Parietal lobe (tissue), 2 donors: Measurements from ENCODE around the gene PTPN12.

- RAMPAGE, long total RNA = no peak
Observed at GRCh38 chr7:77452815-77453190, 36.7 kb upstream of the GSAP start.

DNA sequence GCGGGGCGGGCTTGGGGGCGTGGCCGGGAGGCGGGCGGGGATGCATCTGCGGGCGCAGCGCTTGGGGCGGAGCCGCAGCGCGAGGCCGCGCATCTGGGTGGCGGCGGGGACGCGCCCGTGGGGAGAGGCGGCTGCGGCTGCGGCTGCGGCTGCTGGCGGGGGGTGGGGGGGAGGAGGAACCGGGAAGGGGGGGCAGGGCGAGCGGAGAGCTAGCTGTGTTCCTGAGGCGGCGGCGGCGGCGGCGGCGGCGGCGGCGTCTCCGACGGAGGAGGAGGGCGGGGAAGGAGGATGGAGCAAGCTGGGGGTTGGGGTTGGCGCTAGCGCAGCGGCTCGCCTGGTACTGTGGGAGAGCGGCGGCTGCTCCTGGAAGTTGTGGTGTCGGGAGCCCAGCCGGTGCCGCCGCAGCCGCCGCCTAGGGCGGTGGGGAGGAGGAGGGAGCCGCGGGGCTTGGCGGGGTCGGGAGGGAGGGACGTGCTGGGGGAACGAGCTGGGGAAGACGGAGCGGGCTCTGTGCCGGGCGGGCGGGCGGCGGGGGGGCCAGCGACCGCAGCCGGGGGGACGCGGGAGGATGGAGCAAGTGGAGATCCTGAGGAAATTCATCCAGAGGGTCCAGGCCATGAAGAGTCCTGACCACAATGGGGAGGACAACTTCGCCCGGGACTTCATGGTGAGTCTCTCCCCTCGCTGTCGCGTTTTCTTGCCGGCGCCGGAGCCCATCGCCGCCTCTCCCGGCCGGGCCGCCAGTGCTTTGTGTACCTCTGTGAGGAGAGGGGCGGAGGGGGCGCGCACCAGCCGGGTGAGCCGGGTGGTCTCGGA, at the start of gene PTPN12:
Gene PTPN12 (plus strand): TSS at position 317 of the 816 bp plus-strand sequence.
- RAMPAGE, long total RNA = no peak

GRCh38 chr7:77537795-77538176, 691 bp downstream of the PTPN12 start:
- RAMPAGE, long total RNA = no peak

- RAMPAGE, long total RNA = no peak
Observed at GRCh38 chr7:77683993-77684504, 12.2 kb upstream of the RSBN1L start.

DNA sequence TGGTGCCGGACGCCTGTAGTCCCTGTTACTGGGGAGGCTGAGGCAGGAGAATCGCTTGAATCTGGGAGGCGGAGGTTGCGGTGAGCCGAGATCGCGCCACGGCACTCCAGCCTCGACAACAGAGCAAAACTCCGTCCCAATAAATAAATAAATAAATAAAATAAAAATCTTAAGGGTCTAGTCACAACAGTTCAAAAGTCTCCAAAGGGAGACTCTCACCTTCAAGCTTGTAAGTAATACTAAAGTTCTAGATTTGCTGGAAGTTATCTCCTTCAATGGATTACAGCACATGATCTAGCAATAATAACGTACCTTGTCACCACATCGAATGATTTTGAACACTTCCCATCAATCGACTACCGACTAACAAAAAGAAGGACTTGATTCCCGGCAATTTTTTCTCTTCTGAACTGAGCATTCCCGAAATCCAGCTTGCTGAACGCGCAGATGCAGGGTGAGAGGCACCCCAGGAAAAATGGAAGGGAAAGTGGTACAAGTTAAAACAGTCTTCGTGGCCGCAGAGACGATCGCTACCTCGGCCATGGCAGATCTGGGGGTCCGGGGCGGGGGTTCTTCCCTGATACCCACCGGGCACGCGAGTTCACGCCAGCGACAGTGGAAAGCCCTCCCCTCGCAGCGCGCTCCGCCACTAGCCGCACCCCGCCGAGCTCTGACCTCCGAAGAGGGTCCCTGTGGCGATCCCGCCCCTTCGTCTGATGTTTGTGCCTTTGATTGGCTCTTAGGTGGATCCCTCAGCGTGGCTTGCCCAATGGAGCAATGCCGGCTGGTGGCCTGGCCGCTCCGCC, 472 bp upstream of the RSBN1L start:
- RAMPAGE, long total RNA = no peak

- RAMPAGE, long total RNA = start-site peak on the plus strand at chr7:77696405-77697159, 433 and 155 reads in 2 replicates
Observed at GRCh38 chr7:77696530-77697400, 506 bp downstream of the RSBN1L start.

GRCh38 chr7:77711211-77711680, 15.0 kb downstream of the RSBN1L start:
- RAMPAGE, long total RNA = no peak

- RAMPAGE, long total RNA = no peak
Observed at GRCh38 chr7:77796412-77796888, 1.8 kb downstream of the TMEM60 start.

DNA sequence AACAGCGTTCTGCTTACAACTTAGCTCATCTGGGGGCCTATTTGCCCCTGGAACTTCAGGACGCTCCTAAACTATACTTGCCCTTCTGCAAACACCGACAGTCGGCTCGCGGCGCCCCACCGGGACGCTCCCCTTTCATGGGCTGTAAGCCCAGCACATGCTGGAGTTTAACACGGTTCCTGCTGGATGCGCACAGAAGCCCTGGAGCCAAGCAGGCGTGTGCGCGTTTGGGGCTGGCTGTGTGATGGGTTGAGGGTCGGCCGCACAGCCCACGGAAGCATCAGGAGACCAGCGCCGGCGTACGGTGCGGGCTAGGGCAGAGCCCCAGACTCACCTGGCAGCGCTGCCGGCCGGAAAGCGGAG, 333 bp downstream of the TMEM60 start:
- RAMPAGE, long total RNA = no peak

DNA sequence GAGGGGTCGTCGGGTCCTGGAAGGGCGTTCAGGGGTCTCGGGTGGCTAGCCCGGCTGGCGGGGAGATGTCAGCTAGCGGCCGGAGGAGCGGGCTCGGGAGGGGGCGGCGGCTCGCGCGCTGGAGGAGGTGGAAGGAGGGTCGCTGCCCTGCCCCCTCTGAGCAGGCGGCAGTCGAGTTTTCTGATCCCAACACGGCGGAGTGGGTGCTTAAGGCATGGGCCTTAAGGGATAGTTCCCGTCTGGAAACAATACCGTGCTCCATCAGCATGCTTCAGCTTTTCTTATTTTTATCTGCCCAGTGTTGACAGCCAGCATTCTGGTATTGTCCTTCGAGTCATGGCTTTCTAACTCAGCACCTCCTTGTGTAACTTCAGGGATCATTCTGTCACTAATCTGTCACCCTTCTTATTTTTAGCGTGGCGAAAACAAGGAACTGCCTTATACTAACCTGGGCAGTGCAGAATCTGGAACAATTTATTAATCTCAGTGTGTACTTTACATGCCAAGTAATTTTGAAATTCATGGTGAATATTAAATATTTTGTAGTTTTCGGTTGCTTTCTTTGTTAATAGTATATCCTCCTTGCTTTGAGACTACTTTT, 1.2 kb upstream of the TMEM60 start:
- RAMPAGE, long total RNA = no peak

DNA sequence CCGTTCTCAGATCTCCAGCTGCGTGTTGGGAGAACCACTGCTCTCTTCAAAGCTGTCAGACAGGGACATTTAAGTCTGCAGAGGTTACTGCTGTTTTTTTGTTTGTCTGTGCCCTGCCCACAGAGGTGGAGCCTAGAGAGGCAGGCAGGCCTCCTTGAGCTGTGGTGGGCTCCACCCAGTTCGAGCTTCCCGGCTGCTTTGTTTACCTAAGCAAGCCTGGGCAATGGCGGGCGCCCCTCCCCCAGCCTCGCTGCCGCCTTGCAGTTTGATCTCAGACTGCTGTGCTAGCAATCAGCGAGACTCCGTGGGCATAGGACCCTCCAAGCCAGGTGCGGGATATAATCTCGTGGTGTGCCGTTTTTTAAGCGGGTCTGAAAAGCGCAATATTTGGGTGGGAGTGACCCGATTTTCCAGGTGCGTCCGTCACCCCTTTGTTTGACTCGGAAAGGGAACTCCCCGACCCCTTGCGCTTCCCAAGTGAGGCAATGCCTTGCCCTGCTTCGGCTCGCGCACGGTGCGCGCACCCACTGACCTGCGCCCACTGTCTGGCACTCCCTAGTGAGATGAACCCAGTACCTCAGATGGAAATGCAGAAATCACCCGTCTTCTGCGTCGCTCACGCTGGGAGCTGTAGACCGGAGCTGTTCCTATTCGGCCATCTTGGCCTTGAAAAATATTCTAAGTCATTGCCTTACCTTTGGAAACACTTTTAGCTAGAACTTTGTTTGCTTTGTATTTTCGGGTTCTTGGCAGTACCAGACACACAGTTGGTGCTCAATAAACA, 218.1 kb downstream of the MAGI2 start:
- RAMPAGE, long total RNA = no peak

GRCh38 chr7:79452536-79453361, 718 bp downstream of the MAGI2 start:
- RAMPAGE, long total RNA = no peak

DNA sequence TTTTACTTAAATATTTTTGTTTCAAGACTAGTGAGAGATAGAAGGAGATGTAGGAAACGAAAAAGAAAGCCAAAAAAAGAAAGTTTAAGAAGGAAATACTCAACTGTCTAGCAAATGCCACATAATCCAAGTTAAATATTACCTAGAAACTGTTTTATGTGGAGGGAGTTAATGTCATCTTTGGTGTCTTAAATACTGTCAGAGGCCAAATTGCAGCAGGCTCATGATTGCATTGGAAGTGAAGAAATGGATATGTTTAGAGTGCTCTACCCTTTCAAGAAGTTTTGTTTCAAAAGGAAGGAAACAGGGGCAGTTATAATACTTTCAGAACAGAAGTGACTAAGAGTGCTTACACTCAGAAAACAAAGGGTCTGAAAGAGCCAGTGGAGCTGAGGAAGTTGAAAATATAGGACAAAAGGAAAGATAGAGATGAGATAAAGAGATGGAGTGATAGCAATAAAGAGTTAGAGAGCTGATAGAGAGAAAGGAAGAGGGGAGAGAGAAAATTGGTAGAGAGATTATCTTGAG, 28.1 kb upstream of the GNAI1 start:
- RAMPAGE, long total RNA = no peak

DNA sequence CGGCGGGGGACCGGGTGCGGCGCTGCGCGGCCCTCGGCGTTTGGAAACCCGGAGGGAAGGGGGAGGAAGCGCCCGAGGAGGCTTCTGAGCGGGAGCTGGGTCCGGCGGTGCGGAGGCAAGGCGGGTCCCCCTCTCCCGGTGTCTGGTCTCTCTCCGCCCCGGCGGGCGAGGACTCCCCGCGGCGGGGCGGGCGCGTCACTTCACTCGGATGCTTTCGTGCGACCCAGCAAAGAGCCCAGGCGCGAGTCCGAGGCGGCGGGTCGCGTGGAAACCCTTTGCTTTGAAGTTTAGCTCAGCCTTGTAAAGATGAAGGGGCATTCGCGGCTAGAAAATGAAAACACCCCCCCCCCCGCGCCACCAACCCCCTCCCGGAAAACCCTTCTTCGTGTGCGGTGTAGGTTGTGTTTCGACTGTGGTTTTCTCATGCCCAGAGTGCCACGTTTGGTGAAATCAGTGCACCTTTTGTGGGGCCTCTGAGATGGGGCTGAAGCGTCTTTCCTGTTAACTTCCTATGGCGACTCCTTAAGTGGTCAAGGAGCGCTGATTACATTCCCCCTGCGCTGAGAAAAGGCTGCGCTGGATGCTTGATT, 773 bp downstream of the GNAI1 start:
- RAMPAGE, long total RNA = no peak

DNA sequence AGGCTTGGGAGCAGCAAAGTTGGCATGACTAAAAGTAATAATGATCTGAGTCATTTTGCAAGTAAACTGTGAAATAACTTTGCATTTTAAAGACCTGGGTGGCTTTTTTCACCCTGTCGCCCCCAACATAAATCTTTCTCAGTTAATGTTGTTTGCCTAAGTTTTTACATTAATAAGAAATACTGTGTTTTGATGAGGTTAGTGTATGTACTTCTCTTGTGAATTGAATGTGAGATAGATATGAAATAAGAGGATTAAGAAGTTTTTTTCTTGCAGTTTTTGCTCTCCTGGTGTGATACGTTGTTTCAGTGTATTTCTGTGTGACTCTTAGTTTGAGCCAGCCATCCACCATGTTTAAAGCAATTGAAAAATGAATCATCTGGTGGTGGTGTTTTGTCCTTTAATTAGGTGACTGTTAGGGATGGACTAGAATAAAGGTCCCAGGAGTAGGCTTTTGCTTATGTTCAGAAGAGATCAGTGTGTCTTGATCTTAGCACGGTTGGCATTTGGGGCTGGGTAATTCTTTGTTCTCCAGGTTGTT, 1.9 kb downstream of the GNAI1 start:
- RAMPAGE, long total RNA = no peak

DNA sequence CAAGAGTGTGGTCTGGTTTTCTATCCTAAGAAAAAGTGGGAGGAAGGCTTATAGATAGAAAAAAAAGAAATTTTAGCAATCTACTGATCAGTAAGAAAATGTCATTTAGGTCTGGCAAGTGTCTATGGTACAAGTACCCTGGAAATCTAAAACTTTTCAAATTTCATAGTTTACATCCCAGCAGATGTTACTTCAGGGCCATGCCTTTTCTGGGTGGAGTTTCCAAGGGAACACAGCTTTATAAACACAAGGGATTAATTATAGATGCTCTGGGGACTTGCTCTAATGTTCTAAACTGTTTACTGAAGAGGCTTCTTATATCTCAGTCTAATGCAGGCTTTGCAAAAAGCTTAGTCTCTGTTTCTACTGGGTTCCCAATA, 3.1 kb downstream of the CD36 start:
- RAMPAGE, long total RNA = no peak

DNA sequence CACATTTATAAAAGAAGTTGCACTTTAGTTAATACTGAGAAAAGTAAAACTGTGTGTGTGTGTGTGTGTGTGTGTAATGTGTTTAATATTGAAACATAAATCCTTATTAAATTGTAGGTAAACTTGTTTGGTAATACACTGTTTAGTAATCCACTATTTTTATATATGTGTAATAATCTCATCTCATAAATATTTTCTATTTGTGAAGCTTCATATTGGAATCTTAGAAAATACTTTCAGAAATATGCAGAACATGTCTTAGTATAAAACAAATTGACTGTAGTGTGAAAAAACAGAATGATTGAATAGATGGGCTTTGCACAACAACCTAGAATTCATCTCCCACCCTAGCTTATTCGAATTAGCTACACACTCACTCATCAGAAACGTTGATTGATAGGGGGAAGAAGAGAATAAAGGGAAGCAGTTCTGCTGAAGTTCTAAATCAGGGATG, 8.8 kb downstream of the CD36 start:
- RAMPAGE, long total RNA = no peak

- RAMPAGE, long total RNA = no peak
Observed at GRCh38 chr7:80883558-80884175, 35.2 kb downstream of the SEMA3C start.

DNA sequence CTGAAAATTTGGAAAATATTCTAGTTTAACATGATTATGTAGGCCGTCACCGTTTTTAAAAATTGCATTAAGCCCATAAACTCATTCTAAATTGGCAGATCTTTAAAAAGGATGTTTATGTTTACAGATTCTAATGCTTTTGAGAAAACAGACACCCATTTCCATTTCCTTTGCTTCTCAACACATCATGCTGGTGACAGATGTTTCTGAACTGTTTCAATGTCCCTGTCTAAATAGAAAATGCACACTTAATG, 179.7 kb downstream of the CACNA2D1 start:
- RAMPAGE, long total RNA = no peak

DNA sequence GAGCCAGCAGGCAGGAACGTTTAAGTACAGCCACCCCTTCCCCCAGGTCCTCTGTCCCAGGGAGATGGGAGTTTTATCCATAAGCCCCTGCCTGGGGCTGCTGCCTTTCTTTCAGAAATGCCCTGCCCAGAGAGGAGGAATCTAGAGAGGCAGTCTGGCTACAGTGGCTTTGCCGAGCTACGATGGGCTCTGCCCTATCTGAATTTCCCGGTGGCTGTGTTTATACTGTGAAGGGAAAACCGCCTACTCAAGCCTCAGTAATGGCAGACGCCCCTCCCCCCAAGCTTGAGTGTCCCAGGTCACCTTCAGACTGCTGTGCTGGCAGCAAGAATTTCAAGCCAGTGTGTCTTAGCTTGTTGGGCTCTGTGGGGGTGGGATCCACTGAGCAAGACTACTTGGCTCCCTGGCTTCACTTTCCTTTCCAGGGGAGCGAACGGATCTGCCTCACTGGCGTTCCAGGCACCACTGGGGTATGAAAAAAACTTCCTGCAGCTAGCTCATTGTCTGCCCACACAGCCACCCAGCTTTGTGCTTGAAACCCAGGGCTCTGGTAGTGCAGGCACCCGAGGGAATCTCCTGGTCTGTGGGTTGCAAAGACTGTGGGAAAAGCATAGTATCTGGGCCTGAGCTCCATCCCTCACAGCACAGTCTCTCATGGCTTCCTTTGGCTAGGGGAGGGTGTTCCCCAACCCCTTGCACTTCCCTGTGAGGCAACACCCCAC, 19.4 kb downstream of the SEMA3E start:
- RAMPAGE, long total RNA = no peak